Endothelial cell (in vitro differentiated cells): ENCODE data around the genes LIPA, IFIT1 and KIF20B.

GRCh38 chr10:88971538-88972159 lies 18.9 kb upstream of the FAS start:
- PRO-cap, result no peak

DNA sequence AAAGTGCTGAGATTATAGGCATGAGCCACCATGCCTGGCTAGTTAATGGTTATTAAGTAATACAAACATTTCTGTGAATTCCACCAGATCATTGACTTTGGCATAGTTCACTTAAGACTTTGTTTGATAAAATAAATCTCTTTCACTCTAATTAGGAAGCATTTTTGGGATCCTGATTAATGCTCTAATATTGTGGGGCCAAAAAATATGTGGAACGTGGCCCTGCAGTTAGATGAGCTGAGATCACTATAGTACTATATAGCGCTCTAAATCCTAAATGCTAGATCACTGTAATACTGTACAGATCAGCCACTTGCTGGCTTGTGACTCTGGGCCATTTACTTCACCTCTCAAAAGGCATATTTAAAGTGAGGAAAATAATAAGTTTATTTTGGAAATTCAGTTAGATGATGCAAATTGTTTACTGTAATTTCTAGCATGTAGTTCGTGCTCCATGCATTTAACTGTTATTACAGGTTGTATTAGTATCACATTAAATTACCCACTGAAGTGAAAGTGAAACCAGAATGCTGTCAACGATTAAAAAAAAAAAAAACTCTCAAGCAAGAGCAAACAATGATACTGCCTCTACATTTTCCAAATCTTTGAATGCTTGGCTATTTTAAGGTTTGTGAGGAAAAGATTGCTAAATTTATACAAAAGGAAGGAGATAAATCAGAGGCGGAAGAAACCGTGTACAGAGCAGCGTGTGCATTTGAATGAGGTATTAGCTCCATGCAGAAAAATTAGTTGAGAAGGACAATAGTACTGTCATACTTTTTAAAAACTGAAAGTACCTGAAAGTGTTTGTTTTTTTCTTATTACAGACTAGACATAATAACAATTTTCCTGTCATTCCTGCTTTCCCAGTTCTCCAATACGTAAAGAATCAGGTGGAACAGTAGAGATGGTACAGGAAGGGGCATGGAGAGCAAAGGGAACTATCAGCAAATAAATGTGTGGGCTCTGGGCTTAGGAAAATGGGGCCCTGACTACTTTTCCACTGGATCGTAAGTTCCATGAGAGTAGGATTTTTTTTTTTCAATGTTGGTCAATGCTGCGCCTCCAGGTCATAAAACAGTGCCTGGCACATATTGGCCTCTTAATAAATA lies 15.6 kb upstream of the FAS start:
- PRO-cap, result no peak

GRCh38 chr10:88980169-88980674 lies 10.4 kb upstream of the FAS start:
- PRO-cap, result no peak

- PRO-cap, result unidirectional peak, minus-strand start at chr10:89251775
Observed at GRCh38 chr10:89251669-89252265, at the start of gene LIPA. Gene LIPA (minus strand): TSS chr10:89251775.

DNA sequence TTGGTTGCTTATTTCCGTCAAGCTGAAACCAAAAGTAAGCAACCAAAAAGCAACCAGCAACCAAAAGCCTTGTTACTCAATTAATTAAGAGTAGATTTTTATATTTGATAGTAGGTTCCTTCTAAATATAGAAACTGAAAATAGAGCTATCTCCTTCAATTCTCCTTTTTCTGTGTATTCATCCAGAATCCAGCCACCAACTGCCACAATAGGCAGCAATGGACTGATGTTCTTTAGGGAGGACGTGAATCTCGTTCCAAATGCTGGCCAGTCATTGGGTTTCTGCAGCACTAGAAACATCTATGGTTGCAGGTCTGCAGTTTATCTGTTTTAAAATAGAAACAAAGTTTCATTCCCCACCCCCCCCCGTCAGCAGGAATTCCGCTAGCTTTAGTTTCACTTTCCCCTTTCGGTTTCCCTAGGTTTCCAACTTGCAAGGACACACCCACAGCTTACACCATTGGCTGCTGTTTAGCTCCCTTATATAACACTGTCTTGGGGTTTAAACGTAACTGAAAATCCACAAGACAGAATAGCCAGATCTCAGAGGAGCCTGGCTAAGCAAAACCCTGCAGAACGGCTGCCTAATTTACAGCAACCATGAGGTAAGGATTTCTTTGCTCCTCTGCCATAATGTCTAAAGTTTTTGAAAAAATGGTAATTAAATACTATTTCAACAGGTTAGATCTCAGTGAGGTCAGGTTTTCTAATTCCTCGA lies at the start of gene IFIT1:
Gene IFIT1 (plus strand): TSS at position 511 of the 718 bp plus-strand sequence.
- PRO-cap, result no peak

DNA sequence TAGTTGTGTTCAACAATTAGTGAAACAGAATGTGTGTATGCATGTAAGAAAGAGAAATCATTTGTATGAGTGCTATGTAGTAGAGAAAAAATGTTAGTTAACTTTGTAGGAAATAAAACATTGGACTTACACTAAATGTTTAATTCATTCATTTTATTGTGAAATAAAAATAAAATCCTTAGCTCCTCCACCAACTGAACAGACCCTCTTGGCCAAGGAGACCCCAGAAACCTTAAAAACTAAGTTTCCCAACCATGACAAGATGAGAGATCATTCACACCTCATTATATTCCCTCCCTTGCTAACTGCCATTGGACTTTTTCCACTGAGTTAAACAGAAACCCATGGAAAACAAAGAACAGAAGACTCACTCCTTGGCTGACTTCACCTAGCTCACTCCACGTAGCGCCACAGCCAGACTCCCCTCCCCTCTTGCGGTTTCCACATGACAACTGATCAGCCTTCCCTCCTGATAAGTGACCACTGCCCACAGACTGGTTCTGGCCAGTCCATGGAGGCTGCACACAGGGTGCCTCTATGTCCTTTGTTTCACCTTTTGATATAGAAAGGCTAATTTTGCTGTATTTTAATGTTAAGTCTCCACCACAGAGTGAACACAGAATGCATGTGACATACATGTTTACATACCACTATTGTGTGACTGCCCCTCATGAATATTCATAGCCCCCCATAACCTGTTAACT lies 10.4 kb upstream of the IFIT5 start:
- PRO-cap, result no peak

DNA sequence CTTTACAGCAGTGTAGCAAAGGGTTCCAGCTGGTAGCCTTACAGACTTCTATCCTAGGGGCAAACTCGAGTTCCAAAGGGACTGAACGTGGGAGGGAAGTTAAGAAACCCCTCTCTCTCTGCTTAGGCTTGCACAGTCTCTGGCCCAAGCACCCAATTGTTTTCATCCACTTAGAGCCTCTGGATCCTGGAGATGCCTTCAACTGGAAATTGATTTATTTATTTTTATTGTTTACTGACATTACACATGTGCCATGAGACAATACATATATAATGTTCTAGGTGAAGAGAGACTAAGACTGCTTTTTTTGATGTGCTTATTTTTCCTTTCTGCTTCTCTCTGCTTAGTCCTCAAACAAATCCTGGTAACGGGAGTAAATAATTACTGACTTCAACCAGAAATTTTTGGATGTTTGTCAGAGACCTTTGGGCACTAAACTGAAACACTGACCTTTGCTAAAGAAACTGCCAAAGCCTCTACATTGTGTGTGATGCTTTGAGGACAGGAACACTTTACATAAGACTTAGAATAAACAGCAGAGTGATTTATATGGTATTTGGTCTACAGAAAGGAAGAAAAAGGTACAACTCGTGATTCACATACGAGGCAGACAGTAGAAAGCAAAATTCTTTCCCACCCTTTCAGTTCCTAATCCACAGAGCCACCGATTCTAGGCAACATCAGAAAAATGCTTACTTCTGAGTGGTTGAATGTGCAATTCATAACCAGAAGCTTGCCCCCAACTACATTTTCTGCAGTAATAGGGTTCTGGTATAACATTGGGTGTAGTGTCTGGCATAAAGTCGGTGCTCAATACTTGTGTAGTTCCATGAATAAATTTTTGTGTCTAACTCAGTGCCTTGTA lies 59.9 kb downstream of the SLC16A12 start:
- PRO-cap, result no peak

- PRO-cap, result no peak
Observed at GRCh38 chr10:89526452-89526816, 9.0 kb downstream of the SLC16A12 start.

GRCh38 chr10:89591463-89592313 lies 53.4 kb downstream of the PANK1 start:
- PRO-cap, result no peak

DNA sequence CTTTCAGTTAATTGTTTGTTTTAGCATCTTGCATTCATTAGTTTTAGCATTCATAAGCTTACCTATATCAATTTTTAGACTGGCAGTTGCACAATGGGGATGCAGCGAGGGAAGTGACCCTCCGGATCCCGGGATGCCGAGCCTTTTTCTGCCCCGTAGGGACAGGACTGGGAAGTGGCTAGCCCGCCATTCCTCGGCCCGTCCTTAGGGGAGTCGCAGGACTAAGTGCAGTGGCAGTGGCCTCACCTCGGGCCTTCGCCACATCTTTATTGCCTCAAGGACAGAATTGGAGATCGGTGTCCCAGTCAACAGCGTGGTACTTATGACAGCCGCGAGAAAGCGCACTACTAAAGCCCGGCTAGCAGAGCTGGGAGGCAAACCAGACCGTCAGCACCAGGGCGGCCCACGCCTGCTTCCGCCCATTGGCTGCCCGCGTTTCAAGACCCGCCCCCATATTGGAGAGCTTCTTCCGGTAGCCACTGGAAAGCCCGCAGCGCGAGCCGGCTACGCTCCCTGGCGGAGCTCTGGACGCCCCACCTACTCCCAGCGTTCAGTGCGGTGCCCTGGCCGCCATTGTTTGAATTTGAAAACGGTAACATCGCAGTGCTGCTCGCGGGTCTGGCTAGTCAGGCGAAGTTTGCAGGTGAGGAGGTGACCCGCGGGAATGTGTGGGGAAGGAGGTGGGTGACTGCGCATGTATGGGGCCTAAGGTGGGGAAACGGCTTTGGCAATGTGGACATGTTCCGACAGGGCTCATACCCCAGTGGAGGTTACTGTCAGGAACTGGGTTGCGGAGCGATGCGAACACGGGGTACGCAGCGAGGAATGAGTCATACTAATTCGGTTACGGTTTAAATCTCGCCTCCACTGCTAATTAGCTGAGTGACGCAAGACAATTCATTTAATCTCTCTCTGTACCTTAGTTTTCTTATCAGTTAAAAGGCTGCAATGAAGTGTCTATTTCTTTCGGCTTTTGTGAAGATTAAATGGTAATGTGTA lies at the start of gene KIF20B:
Gene KIF20B (plus strand): TSS at position 553 of the 999 bp plus-strand sequence.
- PRO-cap, result bidirectional peak, plus-strand start at position 189 of the sequence, minus-strand start at position 150 of the sequence; bidirectional peak, plus-strand start at position 625 of the sequence, minus-strand start at position 349 of the sequence; bidirectional peak, plus-strand start at position 756 of the sequence, minus-strand start at position 785 of the sequence

DNA sequence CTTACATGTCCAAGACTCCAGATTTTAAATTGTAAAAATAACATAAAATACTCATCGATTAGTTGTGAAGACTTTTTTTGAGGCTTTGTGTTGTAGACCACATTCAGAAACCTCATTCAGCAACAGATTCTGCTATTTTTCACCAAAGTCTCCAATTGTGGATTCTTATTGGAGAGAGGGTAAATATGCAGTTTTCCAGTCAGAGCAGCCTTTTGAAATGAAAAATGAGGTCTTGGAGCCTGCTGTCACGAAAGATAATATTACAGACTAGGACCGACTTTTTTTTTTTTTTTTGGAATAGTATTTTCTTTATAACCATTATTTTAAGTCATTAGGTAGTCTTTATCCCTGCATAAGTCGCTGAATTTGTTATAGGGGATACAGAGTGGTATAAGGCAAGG lies 1.1 kb downstream of the KIF20B start:
- PRO-cap, result no peak

DNA sequence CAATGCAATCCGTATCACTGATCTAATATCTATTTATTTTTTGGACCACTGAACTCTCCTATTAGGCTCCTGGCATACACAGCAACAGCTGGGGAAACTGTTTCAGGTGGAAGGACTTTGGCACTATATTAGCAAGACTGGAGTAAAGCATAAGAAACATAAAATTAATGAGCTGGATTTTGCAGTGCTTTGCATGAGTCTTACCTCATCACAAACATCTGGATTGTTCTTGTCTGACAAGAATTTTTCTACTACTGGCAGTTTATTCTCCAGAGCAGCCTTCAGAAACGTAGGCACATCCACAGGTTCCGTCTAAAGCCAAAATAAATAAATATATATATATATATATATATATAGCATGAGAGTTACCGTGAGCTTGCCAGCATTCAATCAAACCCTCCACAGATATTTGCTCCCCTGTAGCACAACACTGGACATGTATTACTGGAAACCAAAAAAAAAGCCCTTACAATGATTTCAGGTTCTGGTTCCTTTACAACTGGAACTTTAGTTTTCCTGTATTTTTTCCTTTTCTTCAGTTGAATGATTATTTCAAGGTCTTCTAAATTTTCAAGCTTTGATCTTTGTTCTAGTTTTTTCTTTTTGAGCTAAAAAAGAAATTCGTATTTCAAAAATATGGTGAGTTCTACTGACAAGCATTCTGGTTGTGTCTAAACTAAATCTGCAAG lies 2.1 kb downstream of the ANKRD1 start:
- PRO-cap, result no peak

DNA sequence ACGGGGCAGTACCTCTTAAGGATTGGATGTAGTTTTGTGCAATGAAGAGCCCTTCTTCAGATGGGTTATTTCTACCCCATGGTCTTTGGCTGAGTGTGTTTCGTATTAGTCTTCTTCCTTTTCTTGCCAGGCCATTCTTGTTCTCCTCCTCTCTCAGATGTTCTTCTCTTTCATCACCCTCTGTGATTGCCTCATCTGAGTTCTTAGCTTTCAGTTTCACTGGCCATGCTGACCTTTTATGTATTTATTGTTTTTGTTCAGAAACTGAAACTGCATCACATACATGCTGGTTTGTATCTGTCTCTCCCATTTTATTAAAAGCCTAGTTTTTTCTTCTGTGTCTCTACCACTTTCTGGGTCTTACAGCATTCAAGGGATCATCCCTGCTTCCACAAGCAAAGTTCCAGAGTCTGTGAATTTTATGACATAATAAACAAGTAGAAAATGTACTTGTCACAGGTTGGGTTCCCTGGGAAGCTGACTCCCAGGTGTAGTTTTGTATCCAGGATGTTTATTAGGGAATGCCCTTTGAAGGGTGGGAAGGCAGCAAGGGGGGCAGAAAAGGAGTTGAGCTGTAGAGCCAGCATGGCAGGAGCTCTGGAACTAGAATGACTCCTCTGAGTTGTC lies 21.6 kb upstream of the PCGF5 start:
- PRO-cap, result no peak

GRCh38 chr10:91246018-91246790 lies 25.7 kb downstream of the PCGF5 start:
- PRO-cap, result no peak

DNA sequence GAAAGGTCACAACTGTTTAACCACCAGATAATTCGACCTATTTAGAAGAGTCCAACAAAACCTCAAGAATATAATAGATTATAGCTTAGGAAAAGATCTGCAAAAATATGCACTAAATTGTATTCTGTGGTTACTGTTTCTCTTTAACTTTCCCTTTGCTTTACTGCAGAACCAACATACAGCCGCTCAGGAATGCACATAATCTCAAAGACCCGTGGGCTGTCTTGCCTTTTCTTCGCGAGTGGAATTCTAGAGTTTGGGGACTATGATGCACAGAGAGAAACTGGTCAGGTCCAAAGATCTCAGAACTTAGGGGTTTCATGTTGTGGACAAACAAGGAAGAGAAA lies 75.0 kb downstream of the PCGF5 start:
- PRO-cap, result no peak

DNA sequence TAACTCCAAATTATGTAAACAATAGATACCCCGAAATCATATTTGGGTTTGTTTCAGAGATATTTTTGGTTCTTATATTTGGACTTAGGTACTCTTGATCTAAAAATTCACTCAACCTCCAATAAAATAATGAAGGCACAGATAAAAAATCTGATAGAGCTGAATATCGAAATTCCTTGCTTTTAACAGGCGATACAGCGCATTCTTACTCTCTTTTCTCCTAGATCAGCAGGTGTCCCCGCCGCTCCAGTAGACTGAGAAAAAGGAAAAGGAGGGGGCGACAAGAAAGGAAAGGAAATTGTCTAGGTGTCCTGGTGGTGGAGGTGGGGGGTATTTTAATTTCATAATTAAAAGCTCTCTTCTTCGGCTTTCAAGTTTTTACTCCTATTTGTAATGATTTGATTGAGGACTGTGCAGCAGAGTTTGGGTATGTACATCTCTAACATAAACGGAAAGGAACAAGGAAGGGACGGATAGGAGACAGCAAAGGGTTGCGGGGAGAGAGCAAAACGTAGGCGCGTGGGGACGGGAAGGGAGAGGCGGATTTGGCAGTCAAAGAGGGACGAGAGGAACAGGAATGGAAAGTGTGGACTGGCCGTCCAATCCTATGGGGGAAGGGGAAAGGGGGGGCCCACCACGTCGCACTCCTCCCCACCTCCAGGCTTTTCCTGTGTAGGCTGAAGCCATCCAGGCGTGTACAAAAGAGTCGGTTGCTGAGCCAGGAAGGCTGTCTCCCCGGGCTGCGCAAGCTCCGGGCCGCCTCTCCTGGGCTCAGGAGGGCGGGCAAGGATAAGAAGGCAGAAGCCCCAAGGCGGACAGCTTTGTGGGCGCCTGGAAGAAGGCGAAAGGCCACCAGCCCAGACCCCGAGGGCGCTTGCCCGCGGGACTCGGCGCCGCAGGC lies 899 bp upstream of the HECTD2 start:
- PRO-cap, result bidirectional peak, plus-strand start at position 461 of the sequence, minus-strand start at position 547 of the sequence; bidirectional peak, plus-strand start at position 698 of the sequence, minus-strand start at position 699 of the sequence

DNA sequence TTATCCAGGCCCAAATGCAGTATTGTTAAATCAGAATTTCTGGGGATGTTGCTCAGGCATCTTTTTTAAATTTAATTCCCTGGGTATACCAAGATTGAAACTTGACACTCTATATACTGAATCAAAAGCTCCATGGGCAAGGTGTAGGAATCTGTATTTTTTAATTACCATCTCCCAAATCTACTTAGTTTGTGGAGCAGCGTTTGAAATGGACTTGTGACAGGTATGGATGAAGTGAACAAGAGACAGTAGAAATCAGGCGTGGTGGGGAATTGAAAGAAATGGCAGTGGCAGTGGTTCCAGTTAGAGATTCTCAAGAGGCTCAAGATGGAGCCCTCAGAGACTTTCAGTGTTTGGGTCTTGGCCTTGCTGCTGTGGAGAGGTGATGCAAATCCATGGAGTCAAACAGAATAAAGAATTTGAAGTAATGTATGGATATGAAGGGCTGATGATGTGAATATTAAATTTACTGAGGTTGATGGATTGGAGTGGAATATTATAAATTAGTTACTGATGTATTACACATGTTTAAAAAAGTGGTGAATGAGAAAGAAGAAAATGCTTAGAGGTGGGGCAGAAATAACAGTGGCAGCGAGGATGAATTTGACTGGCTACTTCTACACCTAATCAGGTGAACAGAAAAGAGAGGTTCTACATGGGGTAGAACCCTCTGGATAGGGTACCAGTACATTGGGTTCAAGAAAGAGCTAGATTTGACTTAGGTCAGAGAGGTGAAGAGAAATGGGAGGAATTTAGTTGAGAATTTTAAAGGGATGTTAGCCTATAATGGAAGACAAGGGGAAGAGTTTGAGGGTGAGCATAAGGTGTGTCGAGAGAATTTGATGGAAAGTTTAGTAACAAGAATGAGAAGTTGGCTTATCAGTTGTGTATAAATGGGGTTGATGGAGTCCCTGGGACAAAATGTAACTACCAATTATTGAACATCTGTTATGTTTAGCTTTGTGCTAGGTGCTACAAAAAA lies 3.6 kb downstream of the HECTD2 start:
- PRO-cap, result no peak

- PRO-cap, result no peak
Observed at GRCh38 chr10:91556916-91557261, 76.0 kb downstream of the PPP1R3C start.

DNA sequence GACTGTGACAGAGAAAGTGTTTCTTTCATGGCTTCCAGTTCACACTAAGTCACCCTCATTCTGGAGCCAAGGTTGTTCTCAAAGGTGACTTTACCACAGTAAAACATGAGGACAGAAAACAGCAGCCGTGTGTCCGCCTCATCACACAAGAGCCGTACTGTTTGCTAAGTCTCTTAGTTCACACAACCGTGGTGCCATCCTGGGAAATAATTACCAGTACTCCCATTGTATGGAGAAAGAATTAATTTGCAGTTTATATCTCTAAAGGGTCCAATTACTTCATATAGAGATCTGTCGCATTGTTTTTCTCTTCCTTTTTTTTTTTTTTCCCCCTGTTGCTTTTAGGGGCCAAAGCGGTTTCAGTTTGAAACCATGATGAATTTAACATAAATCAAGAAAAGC lies 75.6 kb downstream of the PPP1R3C start:
- PRO-cap, result no peak

- PRO-cap, result no peak
Observed at GRCh38 chr10:91574997-91575401, 57.9 kb downstream of the PPP1R3C start.